ENCODE data around the gene ILVBL.

DNA sequence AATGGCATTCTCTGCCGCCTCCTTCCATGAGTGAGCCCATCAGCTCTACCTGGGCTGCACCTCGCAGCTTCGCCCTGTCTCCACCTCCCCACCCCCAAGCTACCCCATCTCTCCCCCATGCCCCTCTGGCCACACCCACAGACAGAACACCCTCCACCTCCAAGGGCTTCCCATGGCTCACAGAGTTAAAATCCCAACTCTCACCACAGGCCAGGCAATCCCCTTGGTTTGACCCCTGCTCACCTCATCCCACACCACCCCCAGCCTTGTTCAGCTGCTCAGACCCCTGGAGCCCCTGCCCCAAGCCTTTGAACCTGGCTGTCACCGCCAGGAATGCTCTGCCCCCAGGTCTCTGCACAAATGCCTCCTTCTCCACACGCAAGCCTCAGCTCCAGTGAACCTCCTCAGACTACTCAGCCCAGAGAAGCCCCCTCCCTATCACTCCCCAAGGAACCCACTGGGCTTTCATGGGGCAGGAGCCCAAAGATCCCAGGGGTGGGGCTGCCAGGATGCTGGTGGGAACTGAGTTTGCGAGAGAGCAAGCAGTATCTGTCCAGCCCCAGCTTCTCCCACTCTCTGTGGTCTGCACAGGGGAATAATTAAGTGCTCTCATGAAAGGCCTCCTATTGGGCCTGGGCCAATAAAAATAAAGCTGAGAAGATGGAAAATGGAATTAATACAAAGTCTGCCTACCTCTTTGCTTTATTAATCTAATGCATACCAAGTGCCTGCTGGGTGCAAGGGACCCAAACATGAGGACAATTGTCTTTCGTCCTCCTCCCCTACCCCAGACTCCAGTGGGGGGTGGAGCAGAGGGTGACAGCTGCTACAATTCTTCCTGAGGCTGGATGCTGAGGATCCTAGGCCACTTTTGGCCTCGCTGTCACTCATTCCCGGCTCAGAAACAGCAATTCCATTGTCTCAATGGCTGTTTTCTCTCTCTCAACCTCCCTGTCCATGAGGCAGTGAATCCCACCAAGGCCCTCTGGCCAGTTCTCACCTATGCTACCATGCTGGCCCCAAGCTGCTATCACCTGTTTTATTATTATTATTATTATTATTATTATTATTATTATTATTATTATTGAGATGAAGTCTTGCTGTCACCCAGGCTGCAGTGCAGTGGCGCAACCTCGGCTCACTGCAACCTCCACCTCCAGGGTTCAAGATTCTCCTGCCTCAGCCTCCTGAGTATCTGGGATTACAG, 5.5 kb downstream of the DDX39A start:
- PRO-cap = no peak

DNA sequence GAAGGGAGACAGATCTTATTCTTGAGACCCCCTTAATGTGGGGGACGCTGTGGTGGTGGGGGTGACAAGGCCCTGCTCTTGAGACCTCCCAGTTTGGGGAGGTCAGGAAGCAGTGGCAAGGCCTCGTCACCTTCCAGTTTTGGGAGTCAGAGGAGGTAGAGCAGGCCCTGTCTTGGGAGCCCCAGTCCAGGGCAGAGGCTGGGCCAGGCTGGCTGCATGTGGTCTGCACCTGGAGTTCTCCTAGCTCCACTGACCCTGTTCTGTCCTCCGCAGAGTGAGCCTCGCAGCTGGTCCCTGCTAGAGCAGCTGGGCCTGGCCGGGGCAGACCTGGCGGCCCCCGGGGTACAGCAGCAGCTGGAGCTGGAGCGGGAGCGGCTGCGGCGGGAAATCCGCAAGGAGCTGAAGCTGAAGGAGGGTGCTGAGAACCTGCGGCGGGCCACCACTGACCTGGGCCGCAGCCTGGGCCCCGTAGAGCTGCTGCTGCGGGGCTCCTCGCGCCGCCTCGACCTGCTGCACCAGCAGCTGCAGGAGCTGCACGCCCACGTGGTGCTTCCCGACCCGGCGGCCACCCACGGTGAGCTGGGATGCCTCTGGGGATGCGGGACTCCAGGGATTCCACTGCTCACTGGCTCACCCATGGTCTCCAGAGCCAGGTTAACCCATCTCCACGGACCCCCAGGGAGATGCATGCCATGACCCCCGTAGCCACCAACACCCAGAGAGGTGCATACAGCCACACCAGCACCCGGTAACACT, 7.9 kb downstream of the PKN1 start:
- PRO-cap = no peak

- PRO-cap = no peak
Observed at GRCh38 chr19:14476626-14477161, 1.5 kb upstream of the PTGER1 start.

- PRO-cap = no peak
Observed at GRCh38 chr19:14496700-14497052, 749 bp upstream of the GIPC1 start.

DNA sequence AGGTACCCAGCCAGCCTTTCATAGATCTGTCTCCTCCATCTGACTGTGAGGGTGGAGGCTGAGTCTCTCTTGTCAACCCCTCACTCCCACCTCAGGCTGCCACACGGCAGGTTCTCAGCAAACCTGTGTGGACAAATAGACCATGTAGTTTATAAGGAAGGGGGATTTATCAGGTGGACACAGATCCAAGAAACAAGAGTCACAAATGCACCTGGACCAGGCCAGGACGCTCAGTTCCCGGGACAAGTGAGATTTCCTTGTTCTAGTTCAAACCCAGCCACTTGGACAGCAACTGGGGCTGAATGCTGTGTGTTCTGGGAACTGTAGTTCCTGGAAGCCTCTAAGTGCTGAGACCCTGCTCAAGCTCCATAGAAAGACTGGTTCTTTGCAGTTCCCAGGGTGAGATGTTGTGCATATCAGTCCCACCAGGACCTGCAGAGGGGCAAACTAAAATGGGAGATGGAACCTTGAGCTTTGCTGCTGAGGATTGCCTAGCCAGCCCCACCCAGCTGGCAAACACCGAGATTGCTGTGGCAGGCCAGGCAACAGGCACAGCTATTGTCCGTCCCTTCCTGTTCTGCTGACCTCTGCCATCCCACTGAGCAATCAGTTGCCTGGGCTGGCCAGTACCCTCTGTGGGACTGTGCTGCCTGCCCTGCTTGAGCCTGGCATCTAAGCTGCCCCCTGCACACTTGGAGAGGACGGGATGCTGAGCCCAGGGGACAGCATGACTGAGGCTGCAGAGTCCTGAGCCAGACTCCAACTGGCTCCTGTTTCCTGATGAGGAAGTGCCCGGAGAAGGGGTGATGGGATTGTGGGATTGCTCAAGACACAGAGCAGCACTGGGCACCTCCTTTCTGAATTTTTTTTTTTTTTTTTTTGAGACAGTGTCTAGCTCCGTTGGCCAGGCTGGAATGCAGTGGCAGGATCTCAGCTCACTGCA, 1.4 kb upstream of the GIPC1 start:
- PRO-cap = no peak

GRCh38 chr19:14515835-14516672, 2.1 kb downstream of the DNAJB1 start:
- PRO-cap = no peak

DNA sequence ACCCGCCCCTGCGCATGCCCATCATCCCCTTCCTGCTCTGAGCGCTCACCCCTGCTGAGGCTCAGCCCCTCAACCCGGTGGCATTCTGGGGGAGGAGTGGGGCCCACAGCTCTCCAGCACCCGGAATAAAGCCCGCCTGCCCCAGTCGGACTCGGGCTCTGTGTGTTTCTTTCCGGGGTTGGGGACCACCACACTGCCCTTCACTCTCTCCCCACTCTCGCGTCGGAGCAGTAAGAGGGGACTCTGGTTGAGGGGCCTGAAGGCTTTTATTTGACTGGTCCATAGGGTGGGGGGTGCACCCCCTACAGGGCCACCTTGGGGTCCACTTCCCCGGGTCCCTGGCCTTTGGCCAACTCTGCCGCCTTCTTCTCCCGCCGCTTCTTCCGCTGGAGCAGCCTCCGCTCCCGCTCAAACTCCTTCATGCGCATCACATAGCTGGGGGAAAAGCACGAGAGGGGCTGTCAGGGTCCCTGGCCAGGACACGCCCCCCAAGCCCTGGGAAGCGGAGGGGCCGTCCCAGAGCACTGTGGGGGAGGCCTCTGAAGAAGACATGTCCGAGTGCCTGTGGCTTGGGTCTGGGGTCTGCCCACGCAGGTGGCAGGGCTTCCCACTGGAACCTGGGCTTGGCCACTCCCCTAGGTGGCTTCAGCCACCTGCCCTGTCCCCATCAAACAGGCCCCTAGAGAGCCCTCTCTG, 5.9 kb downstream of the NDUFB7 start:
- PRO-cap = no peak

DNA sequence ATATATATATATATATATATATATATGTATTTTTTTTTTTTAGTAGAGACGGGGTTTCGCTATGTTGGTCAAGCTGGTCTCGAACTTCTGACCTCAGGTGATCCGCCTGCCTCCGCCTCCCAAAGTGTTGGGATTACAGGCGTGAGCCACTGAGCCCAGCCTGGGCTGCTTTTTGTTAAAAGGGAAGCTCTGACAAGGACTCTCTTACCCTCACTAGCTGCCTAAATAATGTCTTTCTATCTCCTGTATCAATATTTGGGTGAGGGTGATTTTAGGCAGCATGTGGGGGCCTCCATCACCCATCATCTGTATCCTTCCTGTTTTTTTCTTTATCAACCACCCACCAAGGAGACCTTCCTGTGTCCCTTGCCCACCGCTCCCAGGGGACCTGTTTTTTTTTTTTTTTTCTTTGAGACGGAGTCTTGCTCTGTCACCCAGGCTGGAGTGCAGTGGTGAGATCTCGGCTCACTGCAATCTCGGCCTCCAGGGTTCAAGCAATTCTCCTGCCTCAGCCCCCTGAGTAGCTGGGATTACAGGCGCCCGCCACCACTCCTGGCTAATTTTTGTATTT, 5.3 kb upstream of the NDUFB7 start:
- PRO-cap = no peak

GRCh38 chr19:14603995-14604585, 21.2 kb downstream of the CLEC17A start:
- PRO-cap = no peak

DNA sequence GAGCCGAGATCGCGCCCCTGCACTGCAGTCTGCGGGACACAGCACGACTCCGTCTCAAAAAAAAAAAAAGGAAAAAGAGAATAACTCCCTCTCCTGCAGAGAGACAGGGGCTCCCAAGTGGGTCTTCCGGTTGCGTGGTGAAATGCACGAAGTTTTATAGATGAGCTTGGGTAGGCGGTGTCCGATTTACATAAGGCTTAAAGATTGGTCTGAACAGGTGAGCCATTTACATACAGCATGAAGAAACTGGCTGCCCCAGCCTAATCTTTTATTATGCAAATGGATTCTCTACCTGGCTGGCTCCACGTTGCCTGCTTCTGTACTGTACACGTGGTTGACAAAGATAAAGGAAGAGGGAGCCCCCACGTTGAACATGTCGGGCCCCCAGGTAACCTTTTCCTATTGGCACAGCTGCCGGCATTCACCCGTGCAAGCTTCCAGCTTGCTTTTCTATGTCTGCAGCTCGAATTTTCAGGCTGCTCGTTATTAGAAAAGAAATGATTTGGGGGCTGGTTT, 19.5 kb downstream of the ADGRE2 start:
- PRO-cap = no peak

- PRO-cap = no peak
Observed at GRCh38 chr19:15118058-15118610, 7.5 kb downstream of the ILVBL start.

- PRO-cap = bidirectional peak, plus-strand start at chr19:15125544, minus-strand start at chr19:15125192; bidirectional peak, plus-strand start at chr19:15126049, minus-strand start at chr19:15125650
Observed at GRCh38 chr19:15124908-15125848, at the start of gene ILVBL. Gene ILVBL (minus strand): TSS chr19:15125786.

DNA sequence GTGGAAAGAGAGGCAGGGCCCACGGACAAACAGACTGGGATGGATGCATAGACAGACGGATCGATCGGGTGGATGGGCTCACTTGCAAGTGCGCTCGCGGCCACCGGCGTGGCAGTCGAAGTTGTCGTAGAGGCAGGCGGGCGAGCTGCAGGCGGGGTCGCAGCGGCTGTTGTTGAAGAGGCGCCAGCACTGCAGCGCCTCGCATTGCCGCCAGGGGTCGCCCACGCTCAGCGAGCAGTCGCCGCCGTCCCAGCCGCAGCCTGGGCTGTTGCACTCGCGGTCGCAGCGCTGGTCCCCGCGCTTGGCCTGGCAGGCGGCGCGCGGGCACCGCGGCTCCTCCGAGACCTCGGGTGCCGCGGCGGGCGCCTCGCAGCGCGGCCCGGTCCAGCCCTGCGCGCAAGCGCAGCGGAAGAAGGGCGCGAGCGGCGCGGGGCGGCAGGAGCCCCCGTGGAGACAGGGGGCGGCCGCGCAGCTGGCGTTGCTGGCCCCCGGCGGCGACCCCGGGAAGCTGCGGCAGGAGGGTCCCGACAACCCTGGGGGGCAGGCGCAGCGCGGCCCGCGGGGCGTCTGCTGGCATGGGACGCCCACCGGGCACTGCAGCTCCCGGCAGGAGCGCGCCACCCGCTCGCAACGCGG, 23.2 kb downstream of the NOTCH3 start:
- PRO-cap = unidirectional peak, plus-strand start at position 273 of the sequence

GRCh38 chr19:15213614-15214261, 12.9 kb upstream of the NOTCH3 start:
- PRO-cap = no peak

DNA sequence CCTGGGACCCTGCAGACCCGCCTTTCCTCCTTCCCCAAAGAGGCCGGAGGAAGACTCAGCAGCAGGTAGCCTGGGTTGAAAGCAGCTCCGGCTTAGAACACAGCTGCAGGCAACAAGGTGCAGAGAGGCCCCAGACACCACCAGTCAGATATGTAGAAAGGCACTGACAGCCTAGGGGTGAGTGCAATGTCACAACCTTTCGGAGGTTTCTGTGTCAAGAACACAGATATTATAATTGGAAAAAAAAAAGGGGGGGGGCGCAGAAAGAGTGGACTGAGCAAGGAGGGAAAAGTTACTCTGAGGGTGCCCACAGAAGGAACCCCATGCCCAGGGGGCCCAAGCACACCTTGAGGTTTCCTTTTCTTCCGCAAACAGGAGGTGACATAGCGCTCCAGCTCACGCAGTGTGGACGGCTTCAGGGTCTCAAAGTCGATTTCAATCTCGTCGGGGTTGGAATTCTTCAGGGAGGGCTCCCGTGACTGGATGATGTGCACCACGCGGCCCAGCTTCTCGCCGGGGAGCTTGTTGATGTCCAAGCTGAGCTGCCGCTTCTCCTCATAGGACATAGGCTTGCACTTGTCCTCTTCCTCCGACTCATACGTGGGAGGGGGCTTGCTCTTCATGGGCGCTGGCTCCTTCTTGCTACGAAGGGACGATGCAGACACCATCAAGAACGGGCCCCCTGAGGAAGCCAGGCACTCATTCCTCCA, 22.9 kb upstream of the EPHX3 start:
- PRO-cap = no peak

- PRO-cap = no peak
Observed at GRCh38 chr19:15316650-15317429, 15.5 kb downstream of the BRD4 start.

GRCh38 chr19:15368514-15369387, 10.8 kb downstream of the AKAP8 start:
- PRO-cap = no peak

GRCh38 chr19:15431402-15432536, 13.0 kb upstream of the AKAP8L start:
- PRO-cap = unidirectional peak, plus-strand start at chr19:15432033; unidirectional peak, plus-strand start at chr19:15432342

GRCh38 chr19:15469696-15470279, 5.4 kb upstream of the RASAL3 start:
- PRO-cap = no peak

- PRO-cap = no peak
Observed at GRCh38 chr19:15556189-15556731, 47.9 kb downstream of the CYP4F22 start.